K562 (cell line): ENCODE measurements around a stretch of chr3.

DNA sequence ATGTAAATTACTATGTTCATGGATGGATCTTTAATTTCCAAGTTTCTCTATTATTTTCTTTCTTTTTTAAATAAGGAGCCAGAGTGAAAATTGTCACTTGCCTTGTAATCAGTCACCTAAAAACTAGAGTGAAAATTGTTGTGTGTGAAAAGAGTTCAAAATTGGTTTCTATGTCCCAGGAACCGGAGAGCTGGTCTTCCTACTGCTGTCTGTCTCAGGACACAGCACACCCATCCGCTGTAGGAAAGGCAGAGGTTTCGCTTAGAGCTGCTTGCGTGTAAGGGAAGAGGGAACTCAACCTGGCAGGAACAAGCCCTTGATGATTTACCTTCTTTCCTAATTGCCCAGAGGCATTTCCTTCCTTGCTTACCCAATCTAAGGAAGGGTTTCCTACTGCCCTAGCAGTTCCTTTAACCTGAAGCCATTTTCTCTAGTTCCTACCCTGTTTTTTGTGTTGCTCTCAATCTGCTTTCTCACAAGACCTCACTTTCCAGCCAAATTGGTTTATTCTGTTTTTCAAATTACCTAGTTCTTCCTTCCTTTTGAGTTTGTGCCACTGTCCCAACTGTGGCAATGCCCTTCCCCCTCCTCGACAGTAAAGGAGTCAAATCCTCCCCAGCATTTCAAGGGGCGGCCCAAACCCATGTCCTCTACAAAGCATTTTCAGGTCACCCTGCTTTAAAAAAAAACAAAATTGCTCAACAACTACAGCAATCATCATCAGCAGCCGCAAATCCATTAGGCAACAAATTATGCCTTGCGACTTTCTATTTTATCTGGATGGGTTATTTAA, 33.0 kb downstream of the PLD1 start:
- RAMPAGE, long total RNA, result no peak
- RRBS, result no CpG with 5 or more reads among the region's 8 CpGs
PRO-cap:
- standard, result no peak
- CoPRO, capped RNA only, 2 experiments, result no peak in any of the 2 experiments
- CoPRO, capped and uncapped RNA, 2 experiments, result no peak in any of the 2 experiments
- CoPRO, uncapped RNA only, 2 experiments, result no peak in any of the 2 experiments
CAGE:
- cytosol, long polyA plus RNA, result no peak
- long polyA plus RNA, result no peak
- nucleolus, long total RNA, result no peak
- nucleus, long polyA plus RNA, result no peak

DNA sequence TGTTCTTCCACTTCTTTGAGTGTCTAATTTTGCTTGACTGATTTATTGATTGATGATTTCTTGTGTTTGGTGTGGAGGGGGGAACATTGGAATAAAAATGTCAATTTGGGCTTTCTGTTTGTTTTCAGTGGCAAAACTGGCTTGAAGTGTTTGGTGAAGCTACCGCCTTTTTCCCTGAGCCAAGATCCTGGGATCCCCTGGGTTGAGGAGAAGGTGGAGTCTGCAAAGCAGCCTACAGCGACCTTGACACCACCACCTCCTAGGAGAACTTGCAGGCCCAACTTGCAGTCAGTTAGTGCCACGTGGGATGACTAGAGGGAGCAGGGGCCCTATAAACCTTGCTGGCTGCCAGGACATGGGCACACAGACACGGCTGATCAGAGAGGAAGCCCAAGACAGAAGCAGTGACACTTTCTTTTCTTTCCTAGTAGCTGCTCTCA, 2.5 kb upstream of the TMEM212 start:
- RAMPAGE, long total RNA, result no peak
- RRBS, result no CpG with 5 or more reads among the region's 4 CpGs
PRO-cap:
- standard, result no peak
- CoPRO, capped RNA only, 2 experiments, result no peak in any of the 2 experiments
- CoPRO, capped and uncapped RNA, 2 experiments, result no peak in any of the 2 experiments
- CoPRO, uncapped RNA only, 2 experiments, result no peak in any of the 2 experiments
CAGE:
- cytosol, long polyA plus RNA, result no peak
- long polyA plus RNA, result no peak
- nucleolus, long total RNA, result no peak
- nucleus, long polyA plus RNA, result no peak

DNA sequence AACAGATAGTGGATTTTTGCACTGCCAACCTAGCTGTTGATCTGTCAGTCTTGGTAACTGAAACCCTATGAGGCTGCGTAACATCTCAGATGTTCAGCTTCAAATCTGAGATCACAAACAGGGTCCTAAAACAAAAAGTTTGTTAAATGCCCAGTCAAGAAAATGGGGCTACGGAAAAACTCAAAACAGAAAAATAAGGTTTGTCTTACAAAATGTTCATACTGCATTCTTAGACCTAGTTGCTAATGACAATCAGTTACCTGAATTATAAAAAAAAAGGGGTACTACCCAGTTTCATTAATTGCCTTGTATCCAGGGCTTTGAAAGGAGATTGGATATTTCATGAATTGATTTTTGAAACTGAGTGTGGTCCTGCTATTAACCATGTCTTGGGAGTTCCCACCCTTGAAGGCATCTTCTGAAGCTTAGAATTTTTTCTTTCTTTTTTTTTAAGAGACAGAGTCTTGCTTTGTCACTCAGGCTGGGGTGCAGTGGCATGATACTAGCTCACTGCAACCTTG, 40.5 kb downstream of the FNDC3B start:
- RAMPAGE, long total RNA, result no peak
- RRBS, result no CpG with 5 or more reads among the region's 2 CpGs
PRO-cap:
- standard, result no peak
- CoPRO, capped RNA only, 2 experiments, result no peak in any of the 2 experiments
- CoPRO, capped and uncapped RNA, 2 experiments, result no peak in any of the 2 experiments
- CoPRO, uncapped RNA only, 2 experiments, result no peak in any of the 2 experiments
CAGE:
- cytosol, long polyA plus RNA, result no peak
- long polyA plus RNA, result no peak
- nucleolus, long total RNA, result no peak
- nucleus, long polyA plus RNA, result no peak

DNA sequence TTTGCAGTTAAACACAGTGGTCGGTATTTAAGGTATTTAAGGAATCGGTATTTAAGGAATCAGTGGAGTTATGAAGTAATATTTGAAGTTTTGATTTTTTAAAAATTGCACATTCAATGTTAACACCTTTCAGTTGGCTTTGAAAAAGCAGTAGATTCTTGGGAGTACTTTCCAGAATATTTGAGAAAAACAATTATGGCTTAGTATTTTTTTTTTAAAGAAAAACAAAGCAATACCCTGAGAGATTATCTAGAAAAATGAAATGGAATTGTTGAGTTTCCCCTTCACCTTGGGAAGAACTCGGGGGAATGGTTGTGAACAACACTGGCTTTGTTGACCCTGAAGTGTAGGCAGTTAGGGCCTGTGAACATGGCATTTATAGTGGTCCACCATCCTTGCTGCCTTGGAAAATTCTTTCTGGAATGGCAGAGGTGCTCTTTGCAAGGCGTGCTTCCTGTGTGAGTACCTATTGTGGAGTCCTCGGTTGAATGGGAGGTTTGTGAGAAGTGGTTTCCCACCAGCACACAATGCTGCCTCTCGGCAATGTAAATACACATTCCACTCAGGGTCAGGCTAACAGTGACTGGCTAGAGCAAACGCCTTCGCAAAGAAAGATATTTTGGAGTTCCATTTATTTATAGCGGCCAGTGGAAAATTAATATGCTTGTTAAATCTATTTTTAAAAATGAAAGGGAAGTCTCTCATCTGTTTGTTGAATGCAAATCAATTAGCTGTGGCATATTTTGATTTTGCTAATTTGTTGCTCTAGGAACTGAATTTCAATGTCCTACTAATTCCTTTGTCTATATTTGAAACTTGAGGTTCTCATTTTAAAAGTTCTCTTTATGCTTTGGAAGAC, 59.3 kb downstream of the FNDC3B start:
- RAMPAGE, long total RNA, result no peak
- RRBS, result no CpG with 5 or more reads among the region's 9 CpGs
PRO-cap:
- standard, result no peak
- CoPRO, capped RNA only, 2 experiments, result no peak in any of the 2 experiments
- CoPRO, capped and uncapped RNA, 2 experiments, result no peak in any of the 2 experiments
- CoPRO, uncapped RNA only, 2 experiments, result no peak in any of the 2 experiments
CAGE:
- cytosol, long polyA plus RNA, result no peak
- long polyA plus RNA, result no peak
- nucleolus, long total RNA, result no peak
- nucleus, long polyA plus RNA, result no peak

- RAMPAGE, long total RNA, result no peak
- RRBS, result 6% methylated on average over 4 of the region's 8 CpGs
PRO-cap:
- standard, result no peak
- CoPRO, capped RNA only, 2 experiments, result no peak in any of the 2 experiments
- CoPRO, capped and uncapped RNA, 2 experiments, result no peak in any of the 2 experiments
- CoPRO, uncapped RNA only, 2 experiments, result no peak in any of the 2 experiments
CAGE:
- cytosol, long polyA plus RNA, result no peak
- long polyA plus RNA, result no peak
- nucleolus, long total RNA, result no peak
- nucleus, long polyA plus RNA, result no peak
Measured at GRCh38 chr3:172129643-172130329, 90.4 kb downstream of the FNDC3B start.

DNA sequence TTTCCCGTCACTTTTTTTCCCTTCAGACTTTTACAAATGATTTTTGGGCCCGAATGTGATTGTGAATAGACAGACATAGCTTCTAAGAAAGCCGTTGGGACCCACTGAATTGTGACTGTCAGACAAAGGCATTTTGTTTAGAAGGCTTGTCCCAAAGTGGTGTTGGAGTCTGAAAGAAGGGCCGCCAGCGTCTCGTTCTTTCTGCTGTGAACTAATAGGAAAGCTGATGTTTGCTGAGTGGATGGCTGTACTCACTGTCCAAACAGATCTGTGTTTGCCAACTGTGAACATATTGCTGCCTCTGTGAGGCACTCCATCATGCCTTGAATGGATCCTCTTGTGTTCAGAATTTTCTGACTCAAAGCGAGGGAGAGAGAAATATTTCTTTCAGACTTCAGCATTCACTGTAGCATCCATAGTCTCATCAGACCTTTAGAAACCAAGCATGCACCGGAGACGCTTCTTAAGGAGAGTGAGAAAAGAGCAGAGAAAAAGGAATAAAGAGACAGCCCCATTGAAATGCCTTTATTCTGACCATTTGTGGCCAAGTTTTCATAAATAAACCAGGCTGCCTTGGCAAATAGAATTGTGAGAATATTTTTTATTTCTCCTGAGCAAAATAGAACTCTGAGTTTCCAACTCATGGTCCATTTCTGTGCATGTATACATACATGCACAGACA, 164.6 kb downstream of the FNDC3B start:
- RAMPAGE, long total RNA, result no peak
- RRBS, result no CpG with 5 or more reads among the region's 9 CpGs
PRO-cap:
- standard, result no peak
- CoPRO, capped RNA only, 2 experiments, result no peak in any of the 2 experiments
- CoPRO, capped and uncapped RNA, 2 experiments, result no peak in any of the 2 experiments
- CoPRO, uncapped RNA only, 2 experiments, result peak in 1 of 2 experiments; most common plus-strand start position 381 of the sequence (in 1)
CAGE:
- cytosol, long polyA plus RNA, result no peak
- long polyA plus RNA, result no peak
- nucleolus, long total RNA, result no peak
- nucleus, long polyA plus RNA, result no peak

- RAMPAGE, long total RNA, result no peak
- RRBS, result no CpG with 5 or more reads among the region's 3 CpGs
PRO-cap:
- standard, result no peak
- CoPRO, capped RNA only, 2 experiments, result no peak in any of the 2 experiments
- CoPRO, capped and uncapped RNA, 2 experiments, result no peak in any of the 2 experiments
- CoPRO, uncapped RNA only, 2 experiments, result no peak in any of the 2 experiments
CAGE:
- cytosol, long polyA plus RNA, result no peak
- long polyA plus RNA, result no peak
- nucleolus, long total RNA, result no peak
- nucleus, long polyA plus RNA, result no peak
Measured at GRCh38 chr3:172317790-172318504, 130.3 kb downstream of the GHSR start.

GRCh38 chr3:172367356-172368129, 80.7 kb downstream of the GHSR start:
- RAMPAGE, long total RNA, result no peak
- RRBS, result no CpG with 5 or more reads among the region's 8 CpGs
PRO-cap:
- standard, result no peak
- CoPRO, capped RNA only, 2 experiments, result no peak in any of the 2 experiments
- CoPRO, capped and uncapped RNA, 2 experiments, result no peak in any of the 2 experiments
- CoPRO, uncapped RNA only, 2 experiments, result peak in 1 of 2 experiments; most common plus-strand start chr3:172367602 (in 1)
CAGE:
- cytosol, long polyA plus RNA, result no peak
- long polyA plus RNA, result no peak
- nucleolus, long total RNA, result no peak
- nucleus, long polyA plus RNA, result no peak

GRCh38 chr3:172789294-172789713, 38.8 kb downstream of the ECT2 start:
- RAMPAGE, long total RNA, result no peak
- RRBS, result 97% methylated on average over 1 of the region's 7 CpGs
PRO-cap:
- standard, result no peak
- CoPRO, capped RNA only, 2 experiments, result no peak in any of the 2 experiments
- CoPRO, capped and uncapped RNA, 2 experiments, result no peak in any of the 2 experiments
- CoPRO, uncapped RNA only, 2 experiments, result no peak in any of the 2 experiments
CAGE:
- cytosol, long polyA plus RNA, result no peak
- long polyA plus RNA, result no peak
- nucleolus, long total RNA, result no peak
- nucleus, long polyA plus RNA, result no peak

DNA sequence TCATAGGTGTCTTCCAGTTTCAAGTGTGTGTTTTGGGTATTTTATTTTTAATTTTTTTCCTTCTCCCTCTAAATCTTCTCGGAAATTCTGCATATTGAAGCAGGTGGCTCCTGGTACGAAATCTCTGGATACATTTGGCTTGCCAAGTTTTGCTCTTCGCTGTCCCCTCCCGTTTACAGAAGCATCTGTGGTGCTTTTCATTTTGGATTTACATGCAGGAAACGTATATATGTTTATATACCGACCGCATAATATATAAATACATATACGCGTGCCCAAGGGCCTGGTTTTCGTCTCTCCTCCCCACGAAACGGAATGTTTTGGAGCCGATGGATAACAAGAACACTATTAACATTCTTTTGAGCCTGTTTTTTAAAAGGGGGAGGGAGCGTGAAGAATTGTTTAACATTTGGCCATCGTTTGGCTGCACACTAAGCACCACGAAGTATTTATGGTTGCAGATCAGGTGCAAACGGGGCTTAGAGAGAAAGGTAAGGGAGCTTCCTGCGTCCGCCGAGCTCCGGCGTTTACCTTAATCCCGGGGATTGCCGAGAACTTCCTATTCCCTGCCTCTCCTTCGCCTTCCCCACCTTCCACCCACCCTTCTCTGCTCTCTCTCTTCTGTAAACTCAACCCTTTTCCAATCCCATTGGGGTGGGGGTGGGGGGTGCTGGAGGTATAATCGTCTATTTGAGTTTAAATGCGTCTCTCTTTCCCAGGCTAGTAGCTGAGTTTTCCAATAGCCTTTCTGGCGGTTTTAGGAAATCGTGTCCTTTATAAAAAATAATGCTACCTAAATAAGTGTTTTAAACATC, 1.1 kb upstream of the NLGN1 start:
- RAMPAGE, long total RNA, result no peak
- RRBS, result no CpG with 5 or more reads among the region's 29 CpGs
PRO-cap:
- standard, result no peak
- CoPRO, capped RNA only, 2 experiments, result no peak in any of the 2 experiments
- CoPRO, capped and uncapped RNA, 2 experiments, result no peak in any of the 2 experiments
- CoPRO, uncapped RNA only, 2 experiments, result no peak in any of the 2 experiments
CAGE:
- cytosol, long polyA plus RNA, result no peak
- long polyA plus RNA, result no peak
- nucleolus, long total RNA, result no peak
- nucleus, long polyA plus RNA, result no peak

DNA sequence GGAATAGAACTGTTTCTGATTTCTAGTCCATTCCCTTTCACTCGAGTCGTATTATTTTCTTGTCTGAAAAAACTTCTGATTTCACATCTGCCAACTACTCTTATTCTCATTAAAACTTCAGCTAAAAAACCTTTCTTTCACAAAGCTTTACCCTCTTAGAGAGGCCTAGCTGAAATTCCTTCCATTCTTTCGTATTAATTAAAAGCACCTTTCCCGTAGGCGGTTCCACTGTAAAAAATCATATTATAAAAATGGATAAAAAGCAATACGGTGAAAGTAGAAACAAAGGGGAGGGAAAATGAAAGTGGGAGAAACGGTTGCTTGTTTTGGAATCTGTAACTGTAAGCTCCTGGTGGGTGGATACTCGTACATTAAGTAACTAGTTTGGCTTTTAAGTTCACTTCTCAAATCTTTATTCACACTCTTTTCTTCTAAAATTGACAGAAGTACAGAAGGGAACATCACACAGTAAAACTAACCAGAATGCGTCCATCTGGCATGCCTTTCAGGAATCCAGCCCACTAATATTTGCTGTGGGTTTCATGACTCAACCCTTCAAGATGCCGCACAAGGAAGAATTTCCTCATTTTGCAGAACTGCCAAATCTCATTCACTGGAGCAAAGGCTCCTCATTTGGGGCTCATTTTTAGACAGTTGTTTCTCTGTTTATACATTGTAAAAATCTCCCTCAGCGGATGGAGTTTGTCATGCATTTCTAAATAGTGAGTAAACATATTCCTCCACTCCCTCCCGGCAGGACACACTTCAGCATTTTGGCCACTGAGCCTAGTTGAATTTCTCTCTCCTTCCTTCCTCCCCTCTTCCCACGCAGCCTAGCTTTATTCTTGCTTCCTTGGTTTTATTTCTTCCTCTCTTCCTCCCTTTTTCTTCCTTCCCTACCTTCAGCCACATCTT, 419.6 kb upstream of the NAALADL2 start:
- RAMPAGE, long total RNA, result no peak
- RRBS, result no CpG with 5 or more reads among the region's 13 CpGs
PRO-cap:
- standard, result no peak
- CoPRO, capped RNA only, 2 experiments, result no peak in any of the 2 experiments
- CoPRO, capped and uncapped RNA, 2 experiments, result no peak in any of the 2 experiments
- CoPRO, uncapped RNA only, 2 experiments, result no peak in any of the 2 experiments
CAGE:
- cytosol, long polyA plus RNA, result no peak
- long polyA plus RNA, result no peak
- nucleolus, long total RNA, result no peak
- nucleus, long polyA plus RNA, result no peak

DNA sequence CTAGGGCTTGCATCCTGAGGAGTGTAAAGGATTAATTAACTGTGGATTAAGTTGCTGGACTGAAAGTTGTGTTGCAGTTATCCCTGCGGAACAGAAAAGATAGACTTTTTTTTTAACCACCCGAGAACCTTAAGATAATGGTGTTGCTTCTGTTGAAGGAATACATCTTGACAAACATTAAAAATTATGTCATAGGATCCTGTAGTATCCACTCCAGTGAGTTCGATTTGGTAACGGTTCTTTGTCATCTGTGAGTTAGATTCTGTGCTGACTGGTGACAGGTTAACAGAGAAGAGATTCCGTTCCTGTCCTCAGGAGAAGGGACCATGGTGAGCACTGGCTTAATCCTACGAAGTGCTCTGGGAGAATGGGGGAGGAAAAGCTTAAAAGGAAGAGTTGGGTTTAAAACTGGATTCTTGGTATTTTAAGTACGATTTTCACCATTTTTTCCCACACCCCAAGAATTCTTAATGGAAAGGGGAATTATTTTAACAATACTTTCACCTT, 417.2 kb upstream of the NAALADL2 start:
- RAMPAGE, long total RNA, result no peak
- RRBS, result no CpG with 5 or more reads among the region's 7 CpGs
PRO-cap:
- standard, result no peak
- CoPRO, capped RNA only, 2 experiments, result no peak in any of the 2 experiments
- CoPRO, capped and uncapped RNA, 2 experiments, result no peak in any of the 2 experiments
- CoPRO, uncapped RNA only, 2 experiments, result no peak in any of the 2 experiments
CAGE:
- cytosol, long polyA plus RNA, result no peak
- long polyA plus RNA, result no peak
- nucleolus, long total RNA, result no peak
- nucleus, long polyA plus RNA, result no peak

DNA sequence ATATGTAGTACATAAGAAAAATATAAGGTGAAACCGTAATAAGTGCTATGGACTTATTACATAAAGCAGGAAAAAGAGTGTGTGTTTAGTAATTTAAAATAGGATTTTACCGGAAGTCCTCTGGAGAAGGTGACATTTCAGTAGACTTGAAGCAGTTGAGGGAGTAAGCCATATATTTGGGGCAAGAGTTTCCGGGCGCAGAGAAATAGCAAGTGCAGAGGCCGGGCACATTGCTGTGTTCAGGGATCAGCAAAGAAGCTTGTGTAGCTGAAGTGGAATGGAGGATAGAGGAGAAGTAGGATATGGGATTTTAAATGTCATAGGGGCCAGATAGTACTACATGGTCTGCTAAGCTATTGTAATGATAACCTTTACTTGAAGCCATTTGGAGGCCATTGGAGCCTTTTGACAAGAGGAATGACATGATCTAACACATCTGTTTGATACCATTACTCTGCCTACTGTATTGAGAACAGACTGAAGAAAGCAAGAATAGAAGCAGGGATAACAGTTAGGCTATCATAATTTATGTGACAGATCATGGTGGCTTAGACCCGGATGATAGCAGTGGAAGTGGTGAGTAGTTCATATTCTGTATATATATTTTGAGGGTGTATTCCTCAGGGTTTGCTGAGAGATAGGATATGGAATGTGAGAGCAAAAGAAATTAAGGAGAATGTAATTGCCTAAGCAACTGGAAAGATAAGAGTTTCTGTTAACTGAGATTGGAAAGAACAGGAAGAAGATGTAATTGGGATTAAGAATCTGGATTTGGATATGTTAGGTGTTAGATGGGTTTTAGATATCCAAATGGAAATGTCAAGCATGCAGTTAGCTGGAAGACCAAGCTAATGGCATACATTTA, 416.2 kb upstream of the NAALADL2 start:
- RAMPAGE, long total RNA, result no peak
- RRBS, result 73% methylated on average over 2 of the region's 6 CpGs
PRO-cap:
- standard, result no peak
- CoPRO, capped RNA only, 2 experiments, result no peak in any of the 2 experiments
- CoPRO, capped and uncapped RNA, 2 experiments, result no peak in any of the 2 experiments
- CoPRO, uncapped RNA only, 2 experiments, result no peak in any of the 2 experiments
CAGE:
- cytosol, long polyA plus RNA, result no peak
- long polyA plus RNA, result no peak
- nucleolus, long total RNA, result no peak
- nucleus, long polyA plus RNA, result no peak

DNA sequence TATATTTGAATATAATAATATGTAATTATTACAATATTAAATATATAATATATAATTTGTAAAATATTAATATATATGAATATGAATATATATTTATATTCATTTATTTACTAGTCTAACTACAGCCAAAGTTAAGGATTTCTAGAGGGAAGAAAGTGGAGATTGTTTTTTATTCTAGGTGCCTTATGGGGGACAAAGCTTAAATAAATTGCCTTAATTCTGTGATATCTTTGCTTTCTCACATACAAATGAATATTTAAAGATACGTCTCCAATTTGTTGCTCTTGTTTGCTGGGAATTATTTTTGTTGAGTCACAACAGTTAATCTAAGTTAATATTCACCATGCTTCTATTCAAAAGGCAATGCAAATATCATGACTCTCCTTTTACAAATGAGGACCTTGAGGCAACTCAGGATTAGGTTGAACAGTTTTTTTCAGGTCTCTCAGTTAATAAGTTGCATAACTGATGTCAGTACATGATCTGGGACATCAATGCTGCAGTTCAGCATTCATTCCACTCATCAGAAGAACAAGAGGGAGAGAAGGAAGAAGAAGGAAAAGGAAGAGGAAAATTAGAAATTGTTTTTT, 908 bp upstream of the NAALADL2 start:
- RAMPAGE, long total RNA, result no peak
- RRBS, result no CpG with 5 or more reads among the region's 1 CpG
PRO-cap:
- standard, result no peak
- CoPRO, capped RNA only, 2 experiments, result no peak in any of the 2 experiments
- CoPRO, capped and uncapped RNA, 2 experiments, result no peak in any of the 2 experiments
- CoPRO, uncapped RNA only, 2 experiments, result no peak in any of the 2 experiments
CAGE:
- cytosol, long polyA plus RNA, result no peak
- long polyA plus RNA, result no peak
- nucleolus, long total RNA, result no peak
- nucleus, long polyA plus RNA, result no peak

DNA sequence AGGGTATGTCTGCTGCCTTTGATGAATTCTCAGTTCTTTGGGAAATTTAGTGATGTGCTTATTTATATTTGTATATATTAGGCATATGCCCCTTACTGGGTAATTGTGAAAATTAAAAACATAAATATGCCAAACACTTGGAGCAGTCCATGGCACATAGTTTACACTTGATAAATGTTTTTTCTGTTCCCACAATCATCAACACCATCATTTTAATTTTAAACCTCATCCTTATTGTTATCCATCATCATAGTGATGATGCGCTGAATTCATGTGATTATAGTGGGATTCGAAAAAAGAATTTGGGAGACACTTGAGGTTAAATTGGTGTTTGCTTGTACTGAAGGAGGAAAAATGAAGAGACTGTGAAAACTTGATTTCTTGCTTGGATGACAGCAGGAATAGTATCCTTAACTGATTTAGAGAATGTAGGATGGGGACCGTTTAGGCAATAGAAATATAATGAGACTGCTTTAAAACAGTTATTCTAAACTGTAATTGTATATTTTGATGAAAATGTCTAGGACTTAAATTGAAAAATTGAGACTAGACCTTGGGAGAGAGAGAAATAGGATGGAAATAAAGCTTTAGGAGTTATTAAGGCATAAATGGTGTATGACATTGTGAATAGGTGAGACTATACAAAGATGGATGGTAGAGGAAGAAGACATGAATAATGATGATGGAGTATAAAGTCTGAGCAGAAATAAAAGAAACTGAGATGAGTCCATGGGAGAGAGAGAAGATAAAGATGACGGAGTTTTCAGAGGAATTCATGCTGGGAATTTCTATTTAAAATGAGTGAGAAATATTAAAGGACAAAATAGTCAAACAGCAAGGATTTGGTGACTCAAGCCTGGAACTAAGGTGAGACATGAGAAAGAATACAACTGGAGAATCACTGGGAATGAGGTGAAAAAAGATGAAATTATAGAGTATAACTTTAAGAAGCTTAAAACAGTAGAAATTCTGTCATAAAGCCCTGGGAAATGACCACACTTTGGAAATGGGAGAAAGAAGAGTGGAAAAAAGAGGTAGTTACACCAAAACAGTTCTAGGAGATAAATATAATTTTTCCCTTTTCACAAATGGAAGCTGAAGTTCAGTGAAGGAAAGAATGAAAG, 9.5 kb downstream of the NAALADL2 start:
- RAMPAGE, long total RNA, result no peak
- RRBS, result no CpG with 5 or more reads among the region's 4 CpGs
PRO-cap:
- standard, result no peak
- CoPRO, capped RNA only, 2 experiments, result no peak in any of the 2 experiments
- CoPRO, capped and uncapped RNA, 2 experiments, result no peak in any of the 2 experiments
- CoPRO, uncapped RNA only, 2 experiments, result no peak in any of the 2 experiments
CAGE:
- cytosol, long polyA plus RNA, result no peak
- long polyA plus RNA, result no peak
- nucleolus, long total RNA, result no peak
- nucleus, long polyA plus RNA, result no peak

DNA sequence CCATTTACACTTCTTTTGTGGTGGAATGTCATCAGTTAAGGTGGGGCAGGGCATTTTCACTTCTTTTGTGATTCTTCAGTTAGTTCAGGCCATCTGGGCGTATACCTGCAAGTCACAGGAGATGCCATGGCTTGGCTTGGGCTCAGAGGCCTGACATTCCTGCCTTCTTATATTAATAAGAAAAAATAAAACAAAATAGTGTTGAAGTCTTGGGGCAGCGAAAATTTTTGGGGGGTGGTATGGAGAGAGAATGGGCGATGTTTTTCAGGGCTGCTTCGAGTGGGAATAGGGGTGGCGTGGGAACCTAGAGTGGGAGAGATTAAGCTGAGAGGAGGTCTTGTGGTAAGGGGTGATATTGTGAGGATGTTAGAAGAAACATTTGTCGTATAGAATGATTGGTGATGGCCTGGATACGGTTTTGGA, 875.4 kb downstream of the TBL1XR1 start:
- RAMPAGE, long total RNA, result no peak
- RRBS, result no CpG with 5 or more reads among the region's 7 CpGs
PRO-cap:
- standard, result no peak
- CoPRO, capped RNA only, 2 experiments, result no peak in any of the 2 experiments
- CoPRO, capped and uncapped RNA, 2 experiments, result no peak in any of the 2 experiments
- CoPRO, uncapped RNA only, 2 experiments, result no peak in any of the 2 experiments
CAGE:
- cytosol, long polyA plus RNA, result no peak
- long polyA plus RNA, result no peak
- nucleolus, long total RNA, result no peak
- nucleus, long polyA plus RNA, result no peak

DNA sequence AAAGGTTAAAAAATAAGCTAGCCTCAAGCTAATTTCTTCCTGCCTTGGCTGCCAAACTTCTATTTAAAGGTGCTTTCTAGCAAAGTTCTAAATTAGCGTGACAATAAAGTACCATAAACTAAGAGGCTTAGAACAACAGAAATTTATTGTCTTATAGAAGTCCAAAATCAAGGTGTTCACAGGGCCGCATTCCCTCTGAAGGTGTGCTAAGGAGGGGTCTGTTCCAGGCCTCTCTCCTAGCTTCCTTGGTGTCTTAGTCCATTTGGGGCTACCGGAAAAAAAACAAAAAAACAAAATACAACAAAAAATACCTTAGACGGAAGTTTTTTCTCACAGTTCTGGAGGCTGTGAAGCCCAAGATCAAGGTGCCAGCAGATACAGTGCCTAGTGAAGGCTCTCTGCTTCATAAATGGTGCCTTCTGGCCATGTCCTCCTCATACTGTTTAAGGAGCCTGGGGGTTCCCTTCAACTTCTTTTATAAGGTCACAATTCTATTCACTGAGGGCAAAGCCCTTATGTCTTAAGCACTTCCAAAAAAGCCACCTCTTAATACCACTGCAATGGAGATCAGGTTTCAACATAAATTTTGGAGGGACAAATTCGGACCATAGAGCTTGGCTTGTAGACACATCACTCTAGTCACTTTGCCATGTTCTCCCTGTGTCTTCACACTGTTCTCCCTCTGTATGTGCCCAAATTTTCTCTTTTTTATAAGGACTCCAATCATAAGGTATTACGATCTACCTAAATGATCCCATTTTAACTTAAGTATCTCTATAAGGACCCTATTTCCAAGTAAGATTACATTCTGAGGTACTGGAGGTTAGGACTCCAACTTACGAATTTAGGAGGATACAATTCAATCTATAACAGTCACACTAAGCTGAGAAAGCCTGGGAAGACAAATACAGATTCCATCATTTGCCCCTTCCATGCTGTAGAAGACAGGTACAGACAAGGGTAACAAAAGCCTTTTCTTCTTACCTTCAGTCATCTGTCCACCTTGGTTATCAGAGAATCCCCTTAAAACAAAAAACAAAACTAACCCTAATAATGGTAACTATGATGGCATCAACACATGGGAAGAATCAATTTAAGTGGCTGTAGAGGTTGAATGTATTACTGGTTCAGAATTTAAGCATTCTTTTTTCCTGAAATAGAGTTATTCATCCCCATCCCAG, 121.2 kb downstream of the TBL1XR1 start:
- RAMPAGE, long total RNA, result no peak
- RRBS, result no CpG with 5 or more reads among the region's 7 CpGs
PRO-cap:
- standard, result no peak
- CoPRO, capped RNA only, 2 experiments, result no peak in any of the 2 experiments
- CoPRO, capped and uncapped RNA, 2 experiments, result no peak in any of the 2 experiments
- CoPRO, uncapped RNA only, 2 experiments, result peak in 2 of 2 experiments; most common minus-strand start position 761 of the sequence (in 1)
CAGE:
- cytosol, long polyA plus RNA, result no peak
- long polyA plus RNA, result no peak
- nucleolus, long total RNA, result no peak
- nucleus, long polyA plus RNA, result no peak